BJ (cell line): Measurements from ENCODE around the genes HEPH, PJA1, RAB41 and SNX12.

GRCh38 chrX:65689997-65690896 is 22.8 kb downstream of the MSN start:
- CAGE, long polyA plus RNA = no peak
- RRBS = no CpG with 5 or more reads among the region's 7 CpGs

GRCh38 chrX:66163489-66164498 is at the start of gene HEPH:
HEPH (plus strand) TSS chrX:66164247.
- CAGE, long polyA plus RNA = start-site peak on the plus strand at chrX:66164219-66164253, 121 and 98 reads in 2 replicates
- RRBS = no CpG with 5 or more reads among the region's 5 CpGs

DNA sequence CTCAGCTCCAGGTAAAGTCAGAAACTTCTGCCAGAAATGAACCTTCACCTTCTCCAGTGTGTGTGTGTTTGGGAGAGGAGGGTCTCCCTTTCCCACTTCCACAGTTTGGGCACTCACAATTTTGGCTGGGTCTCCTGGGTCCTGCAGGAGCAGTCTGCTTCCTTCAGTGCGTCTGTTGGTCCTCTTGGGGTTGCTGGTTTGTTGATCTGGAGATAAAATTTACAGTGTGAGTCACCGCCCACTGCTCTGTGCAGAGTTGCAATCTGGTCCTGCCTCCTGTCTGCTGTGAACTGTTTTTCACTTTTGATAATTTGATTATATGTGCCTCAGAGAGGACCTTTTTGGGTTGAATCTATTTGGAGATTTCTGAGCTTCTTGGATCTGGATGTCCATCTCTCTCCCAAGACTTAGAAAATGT is 112.5 kb upstream of the EDA2R start:
- CAGE, long polyA plus RNA = no peak
- RRBS = no CpG with 5 or more reads among the region's 2 CpGs

GRCh38 chrX:66942590-66942995 is 303.7 kb upstream of the EDA2R start:
- CAGE, long polyA plus RNA = no peak
- RRBS = no CpG with 5 or more reads among the region's 10 CpGs

- CAGE, long polyA plus RNA = no peak
- RRBS = no CpG with 5 or more reads among the region's 5 CpGs
These were observed 19.7 kb downstream of the AR start for GRCh38 chrX:67563444-67564052.

- CAGE, long polyA plus RNA = no peak
- RRBS = no CpG with 5 or more reads among the region's 4 CpGs
These were observed 27.9 kb downstream of the OPHN1 start for GRCh38 chrX:68405290-68405915.

GRCh38 chrX:69109798-69110188 is 55.5 kb downstream of the PJA1 start:
- CAGE, long polyA plus RNA = no peak
- RRBS = no CpG with 5 or more reads among the region's 4 CpGs

DNA sequence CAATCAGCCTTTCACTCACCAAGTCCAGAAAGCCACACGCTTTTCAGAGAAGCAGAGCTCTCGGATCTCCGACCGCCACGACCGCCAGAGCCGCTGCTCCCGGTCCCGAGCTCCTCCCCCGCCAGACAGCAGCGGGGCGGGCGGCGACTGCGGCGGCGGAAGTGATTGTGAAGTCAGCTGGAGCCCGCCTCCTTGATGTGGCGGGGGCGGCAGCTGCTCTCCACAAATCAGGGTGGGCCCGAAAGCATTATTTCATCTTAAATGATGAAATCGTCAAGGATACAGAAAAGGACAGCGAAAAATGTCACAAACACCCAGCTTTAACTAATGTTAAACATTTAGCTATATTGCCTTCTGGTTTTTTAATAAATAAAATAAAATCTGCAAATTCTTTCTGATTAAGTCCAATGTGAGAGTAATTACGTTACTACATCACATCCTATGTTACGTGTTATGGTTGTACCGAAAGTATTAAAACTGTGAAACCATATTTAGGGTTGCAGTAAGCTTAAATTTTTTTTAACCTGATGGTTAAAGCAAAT is at the start of gene PJA1:
TSS of gene PJA1 (minus strand) at position 101 of the 542 bp plus-strand sequence.
- CAGE, long polyA plus RNA = start-site peak on the minus strand centred at position 91 of the sequence, 59 bp wide, 571 and 231 reads in 2 replicates
- RRBS = 2% methylated on average over 6 of the region's 26 CpGs

DNA sequence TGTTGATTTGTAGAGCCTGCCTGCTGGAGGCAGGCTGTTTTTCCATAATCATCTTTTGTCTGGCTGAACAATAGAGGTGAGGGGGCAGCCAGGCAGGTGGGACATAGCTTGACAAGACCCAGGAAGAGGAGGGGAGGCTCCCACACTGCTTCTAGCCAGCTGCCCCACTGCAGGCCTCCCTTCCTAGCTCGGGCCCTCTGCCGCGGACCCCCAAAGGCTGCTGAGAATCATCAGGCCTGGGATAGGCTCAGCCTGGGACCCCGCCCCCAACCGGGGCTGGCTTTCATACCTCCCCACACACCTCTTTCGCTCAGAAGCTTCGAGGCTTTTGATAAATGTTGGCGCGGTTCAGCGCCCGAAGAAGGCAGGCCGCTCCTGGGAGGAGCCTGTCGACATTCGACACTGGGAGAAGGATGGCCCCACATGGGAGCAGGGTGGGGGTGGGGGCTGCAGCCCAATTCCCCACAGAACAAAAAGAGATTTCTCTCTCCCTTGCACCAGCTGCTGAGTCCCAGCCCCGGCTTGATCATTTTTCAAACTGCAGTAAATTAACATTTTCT is 112.7 kb upstream of the PJA1 start:
- CAGE, long polyA plus RNA = no peak
- RRBS = no CpG with 5 or more reads among the region's 15 CpGs

GRCh38 chrX:69505787-69506328 is 1.7 kb downstream of the NALF2 start:
- CAGE, long polyA plus RNA = no peak
- RRBS = 10% methylated on average over 9 of the region's 31 CpGs

- CAGE, long polyA plus RNA = no peak
- RRBS = no CpG with 5 or more reads among the region's 23 CpGs
These were observed at the start of gene RAB41 for GRCh38 chrX:70281951-70282450. RAB41 (plus strand) TSS chrX:70282172.

DNA sequence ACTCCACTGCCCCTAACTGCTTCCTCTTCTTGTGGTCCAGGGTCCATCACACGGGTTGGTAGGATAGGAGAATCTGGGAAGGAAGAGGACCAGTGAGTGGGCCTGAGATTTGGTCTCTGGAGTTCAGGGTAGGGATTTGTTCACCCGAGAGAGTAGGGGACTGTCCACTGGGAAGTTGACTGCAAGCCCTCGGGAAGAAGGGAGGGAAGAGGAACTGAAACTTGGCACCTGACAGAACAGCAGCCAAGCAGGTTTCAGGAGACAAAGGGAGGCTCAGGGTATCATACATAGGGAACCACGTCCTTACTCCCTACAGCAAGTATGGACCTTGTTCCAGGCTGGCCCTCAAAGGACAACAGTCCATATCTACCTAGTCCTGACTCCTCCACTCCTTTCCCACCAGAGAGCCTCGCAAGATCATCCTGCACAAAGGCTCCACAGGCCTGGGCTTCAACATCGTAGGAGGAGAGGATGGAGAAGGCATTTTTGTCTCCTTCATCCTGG is 8.7 kb downstream of the DLG3 start:
- CAGE, long polyA plus RNA = no peak
- RRBS = no CpG with 5 or more reads among the region's 6 CpGs

DNA sequence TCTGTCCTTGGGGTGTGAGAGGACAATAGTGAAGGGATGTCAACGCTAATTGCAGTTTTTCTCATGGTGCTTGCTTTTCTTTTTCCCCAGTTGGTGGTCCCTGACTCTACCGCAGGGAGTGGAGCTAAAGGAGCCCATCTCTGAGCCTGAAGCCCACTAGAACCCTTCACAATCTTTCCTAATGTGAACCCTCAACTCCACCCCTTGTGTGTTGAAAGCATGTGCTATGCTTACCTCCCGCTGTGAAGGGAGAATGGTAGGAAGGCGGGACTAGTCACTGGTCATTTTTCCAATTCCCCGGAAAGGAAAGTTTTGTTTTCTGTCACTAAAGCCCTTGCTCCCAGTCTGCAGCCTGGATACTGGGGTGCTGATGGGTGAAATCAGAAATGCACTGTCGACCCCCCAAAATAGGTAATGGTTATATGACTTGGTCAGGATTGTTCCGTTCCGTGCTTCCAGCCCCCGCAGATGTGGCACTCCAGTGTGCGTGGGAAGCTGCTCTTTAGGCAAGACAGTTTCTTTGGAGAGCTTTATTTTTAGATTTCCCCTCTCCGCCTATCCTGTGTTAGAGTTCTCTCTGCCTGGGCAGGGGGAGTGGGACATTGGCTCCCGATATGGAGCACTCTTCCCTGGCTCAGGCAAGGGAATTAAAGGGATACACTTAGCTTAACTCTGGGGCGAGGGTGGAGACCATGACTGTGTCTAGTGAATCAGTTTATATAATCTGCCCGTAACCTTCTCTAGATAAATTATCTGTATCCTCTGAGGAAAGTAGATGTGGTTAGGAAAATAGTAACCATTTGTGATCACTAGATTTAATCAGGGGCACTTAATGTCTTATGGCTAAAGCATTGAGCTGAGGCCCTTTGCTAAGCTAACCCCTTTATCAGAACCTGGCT is 35.9 kb downstream of the DLG3 start:
- CAGE, long polyA plus RNA = no peak
- RRBS = no CpG with 5 or more reads among the region's 14 CpGs

- CAGE, long polyA plus RNA = no peak
- RRBS = no CpG with 5 or more reads among the region's 2 CpGs
These were observed 36.8 kb downstream of the DLG3 start for GRCh38 chrX:70481520-70481788.

GRCh38 chrX:70502262-70502816 is 57.7 kb downstream of the DLG3 start:
- CAGE, long polyA plus RNA = no peak
- RRBS = no CpG with 5 or more reads among the region's 5 CpGs

GRCh38 chrX:71067631-71068601 is at the start of gene SNX12:
SNX12 (minus strand) TSS chrX:71068334.
- CAGE, long polyA plus RNA = start-site peak on the minus strand at chrX:71068330-71068424, 119 and 135 reads in 2 replicates
- RRBS = under 1% methylated on average over 10 of the region's 69 CpGs

GRCh38 chrX:71108717-71109439 is 2.3 kb upstream of the CXorf65 start:
- CAGE, long polyA plus RNA = no peak
- RRBS = no CpG with 5 or more reads among the region's 8 CpGs

DNA sequence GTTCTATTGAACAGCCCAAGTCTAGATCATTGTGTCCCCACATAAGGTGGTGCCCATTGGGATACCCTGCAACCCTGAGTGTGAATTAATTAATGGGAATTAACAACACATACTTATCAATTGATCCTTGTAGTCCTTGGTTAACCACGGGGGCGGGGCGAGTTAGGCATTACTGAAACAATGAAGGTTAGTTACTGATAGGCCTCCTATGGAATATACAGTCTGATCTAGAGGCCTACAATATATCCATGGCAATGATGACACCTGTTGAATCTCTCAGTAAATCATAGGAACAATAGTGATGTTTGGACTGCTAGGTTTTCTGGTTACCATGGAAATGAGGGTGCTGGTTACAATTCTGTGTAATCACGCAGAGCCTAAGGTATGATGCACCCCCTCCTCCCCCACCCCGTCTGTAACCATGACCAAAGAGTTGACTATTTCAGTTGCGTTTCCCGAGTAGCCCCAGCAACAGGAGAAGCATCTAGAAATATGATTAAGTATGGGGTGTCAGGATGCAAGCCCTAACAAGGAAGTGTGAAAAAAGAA is 801 bp upstream of the NONO start:
- CAGE, long polyA plus RNA = no peak
- RRBS = no CpG with 5 or more reads among the region's 7 CpGs

DNA sequence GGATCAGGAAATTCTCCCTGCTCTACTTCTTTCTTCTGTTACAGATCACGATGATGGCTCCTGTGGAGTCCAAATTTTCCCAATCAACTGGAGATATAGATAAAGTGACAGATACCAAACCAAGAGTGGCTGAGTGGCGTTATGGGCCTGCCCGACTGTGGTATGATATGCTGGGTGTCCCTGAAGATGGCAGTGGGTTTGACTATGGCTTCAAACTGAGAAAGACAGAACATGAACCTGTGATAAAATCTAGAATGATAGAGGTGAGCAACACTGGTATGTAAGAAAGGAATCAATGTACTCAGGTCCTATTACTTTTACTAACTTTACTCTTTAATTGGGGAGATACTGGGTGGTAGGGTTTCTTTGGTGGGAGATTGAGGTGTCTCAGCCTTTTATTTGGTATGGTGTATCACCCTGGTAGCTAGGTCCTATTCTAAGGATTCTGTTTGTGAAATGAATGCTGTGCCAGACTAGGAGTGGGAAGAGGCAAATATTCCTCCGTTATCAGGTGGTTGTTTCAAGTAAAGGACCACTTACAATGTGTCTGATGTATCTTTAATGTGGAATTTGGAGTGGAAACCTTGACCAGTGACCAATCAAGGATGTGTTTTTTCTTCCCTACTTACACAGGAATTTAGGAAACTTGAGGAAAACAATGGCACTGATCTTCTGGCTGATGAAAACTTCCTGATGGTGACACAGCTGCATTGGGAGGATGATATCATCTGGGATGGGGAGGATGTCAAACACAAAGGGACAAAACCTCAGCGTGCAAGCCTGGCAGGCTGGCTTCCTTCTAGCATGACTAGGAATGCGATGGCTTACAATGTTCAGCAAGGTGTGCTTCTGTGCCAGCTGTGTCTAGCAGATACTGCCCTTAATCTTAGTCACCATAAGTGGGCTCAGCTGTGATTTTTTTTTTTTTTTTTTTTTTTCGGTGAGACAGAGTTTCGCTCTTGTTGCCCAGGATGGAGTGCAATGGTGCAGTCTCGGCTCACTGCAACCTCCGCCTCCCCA is 12.3 kb downstream of the TAF1 start:
- CAGE, long polyA plus RNA = no peak
- RRBS = no CpG with 5 or more reads among the region's 10 CpGs

DNA sequence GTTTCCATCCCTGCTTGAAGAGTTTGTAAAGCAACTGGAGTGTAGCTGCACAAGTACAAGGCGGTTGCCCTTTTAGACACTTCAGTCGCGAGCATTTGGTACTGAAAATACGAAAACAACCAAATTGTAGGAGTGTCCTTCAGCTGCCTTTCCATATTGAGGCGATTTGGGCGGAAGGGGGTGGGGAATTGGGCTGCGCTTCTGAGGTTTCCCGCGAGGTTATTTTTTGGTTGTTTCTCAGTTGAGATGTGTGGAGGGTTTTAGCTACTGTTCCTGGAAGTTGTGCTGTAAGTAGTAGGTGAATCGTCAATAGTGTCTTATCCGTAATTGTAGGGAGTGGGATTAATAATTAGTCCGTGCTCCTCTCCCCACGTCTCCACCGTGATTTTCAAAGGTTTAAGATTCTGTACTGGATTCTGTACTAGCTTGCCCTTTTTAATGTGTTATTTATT is 1.4 kb downstream of the OGT start:
- CAGE, long polyA plus RNA = no peak
- RRBS = no CpG with 5 or more reads among the region's 14 CpGs